HEK293 (cell line): ENCODE results near the genes CNTNAP5 and GYPC.

GRCh38 chr2:121439446-121439881 is 154.5 kb upstream of the TFCP2L1 start:
- PRO-cap: no peak
- RRBS, 2 experiments: no CpG with 5 or more reads among the region's 6 CpGs

DNA sequence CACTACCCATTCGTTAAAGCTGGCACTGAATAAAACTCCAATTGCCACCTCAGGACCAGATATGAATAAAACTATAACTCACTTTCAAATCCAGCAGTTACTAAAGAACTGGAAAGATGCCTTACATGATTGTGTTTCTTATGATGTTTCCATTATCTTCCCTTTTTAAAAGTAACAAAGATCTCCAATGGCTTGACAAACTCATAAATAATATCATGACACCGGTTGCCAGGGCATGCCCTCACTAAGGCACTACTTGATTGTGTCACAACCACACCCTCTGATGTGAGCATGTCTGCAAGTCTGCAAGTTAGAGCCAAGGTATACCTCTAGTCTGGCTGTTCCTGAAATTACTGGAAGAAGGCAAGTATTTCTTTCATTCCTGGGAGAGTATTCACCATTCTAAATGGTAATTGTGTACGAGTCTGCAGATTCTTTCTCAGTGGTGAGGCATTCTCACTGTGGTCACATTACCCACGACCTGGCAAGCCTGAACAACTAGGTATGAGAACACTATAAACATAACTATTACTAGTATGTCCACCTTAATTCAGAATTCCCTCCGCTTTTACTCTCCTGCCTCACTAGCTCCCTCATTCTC is 144.3 kb downstream of the CLASP1 start:
- PRO-cap: no peak
- RRBS, 2 experiments: no CpG with 5 or more reads among the region's 5 CpGs

- PRO-cap: no peak
- RRBS, 2 experiments: no CpG with 5 or more reads among the region's 4 CpGs
Observed at GRCh38 chr2:121653087-121654204, 4.2 kb upstream of the CLASP1 start.

GRCh38 chr2:121699315-121700404 is 37.0 kb downstream of the NIFK start:
- PRO-cap: no peak
- RRBS, 2 experiments: no CpG with 5 or more reads among the region's 20 CpGs

DNA sequence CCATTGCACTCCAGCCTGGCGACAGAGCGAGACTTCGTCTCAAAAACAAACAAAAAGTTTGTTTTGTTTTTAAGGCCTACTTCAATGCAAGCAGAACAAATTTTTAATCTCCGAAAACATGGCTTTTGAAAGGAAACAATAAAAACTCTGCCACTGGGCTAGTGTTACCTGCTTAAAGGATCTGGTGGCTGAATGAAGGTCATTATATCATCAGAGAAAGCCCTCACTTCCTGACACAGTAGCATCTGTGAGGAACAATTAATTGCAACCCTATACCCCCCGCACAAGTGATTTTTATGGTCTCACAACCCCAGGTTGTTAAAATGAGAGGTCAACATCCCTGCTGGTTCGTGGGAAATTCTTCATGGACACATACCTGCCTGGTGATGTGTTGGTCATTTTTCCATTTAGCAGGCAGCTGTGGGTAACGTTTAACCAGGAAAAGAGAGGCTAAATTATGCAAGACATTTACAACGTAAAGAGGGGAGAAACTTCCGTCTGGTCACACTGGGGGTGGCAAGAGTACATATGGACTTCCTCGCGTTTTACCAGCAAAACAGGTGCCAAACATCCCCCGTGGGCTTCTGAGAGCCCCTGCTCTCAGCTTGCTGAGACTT is 29.3 kb downstream of the NIFK start:
- PRO-cap: no peak
- RRBS, 2 experiments: no CpG with 5 or more reads among the region's 12 CpGs

- PRO-cap: no peak
- RRBS, 2 experiments: no CpG with 5 or more reads among the region's 2 CpGs
Observed at GRCh38 chr2:121707873-121708086, 28.9 kb downstream of the NIFK start.

- PRO-cap: no peak
- RRBS, 2 experiments: no CpG with 5 or more reads among the region's 3 CpGs
Observed at GRCh38 chr2:122808189-122808618, 1052.8 kb downstream of the TSN start.

- PRO-cap: no peak
- RRBS, 2 experiments: 4% methylated on average over 7 of the region's 52 CpGs
Observed at GRCh38 chr2:124025054-124025700, at the start of gene CNTNAP5. CNTNAP5 (plus strand) TSS chr2:124025287.

DNA sequence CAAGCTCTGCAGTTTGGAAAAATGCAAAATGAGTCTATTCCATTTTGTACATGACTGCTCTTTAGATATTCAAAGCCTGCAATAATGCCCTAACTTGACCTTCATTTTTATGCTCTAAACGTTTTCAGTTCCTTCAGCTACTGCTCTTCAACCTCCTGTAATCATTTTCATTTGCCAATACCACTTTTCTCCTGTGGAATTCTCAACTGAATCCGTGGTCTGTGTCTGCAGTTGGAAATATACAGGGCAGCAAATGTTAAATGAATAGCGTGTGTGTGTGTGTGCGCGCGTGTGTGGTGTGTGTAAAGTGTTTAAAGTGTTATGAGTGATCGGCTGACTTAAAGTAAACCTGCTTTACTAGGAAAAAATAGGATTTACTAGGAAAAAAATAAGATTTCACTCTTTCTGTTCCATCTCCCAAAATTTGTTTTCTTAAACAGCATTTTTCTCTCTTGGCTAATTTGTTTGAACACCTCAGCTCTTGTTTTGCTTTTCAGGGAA is 130.1 kb downstream of the CNTNAP5 start:
- PRO-cap: no peak
- RRBS, 2 experiments: no CpG with 5 or more reads among the region's 7 CpGs

DNA sequence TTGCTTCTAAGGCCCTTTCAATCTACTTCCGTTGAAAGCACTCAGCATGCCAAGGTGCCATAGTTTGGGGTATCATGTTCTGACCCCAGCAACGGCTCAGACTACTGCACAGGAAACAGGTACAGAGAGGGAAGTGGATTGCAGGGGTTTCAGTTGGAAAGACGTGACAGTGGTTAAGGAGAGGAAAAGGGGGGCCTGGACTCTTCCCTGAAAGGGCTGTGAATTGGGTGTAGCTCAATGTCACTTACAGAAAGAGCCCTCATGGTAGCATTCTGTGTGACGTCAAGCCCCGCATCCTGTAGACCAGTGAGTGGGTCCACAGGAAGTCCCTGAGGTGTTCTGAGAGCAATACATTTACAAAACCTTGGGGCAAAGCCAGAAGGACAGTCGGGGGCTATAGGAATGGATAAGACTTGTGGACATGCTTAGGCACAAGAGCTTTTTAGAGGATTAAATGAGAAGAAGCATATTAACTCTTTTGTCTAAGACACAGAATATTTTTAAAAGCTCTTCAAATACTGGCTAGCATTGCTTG is 121.4 kb upstream of the GYPC start:
- PRO-cap: no peak
- RRBS, 2 experiments: no CpG with 5 or more reads among the region's 6 CpGs

DNA sequence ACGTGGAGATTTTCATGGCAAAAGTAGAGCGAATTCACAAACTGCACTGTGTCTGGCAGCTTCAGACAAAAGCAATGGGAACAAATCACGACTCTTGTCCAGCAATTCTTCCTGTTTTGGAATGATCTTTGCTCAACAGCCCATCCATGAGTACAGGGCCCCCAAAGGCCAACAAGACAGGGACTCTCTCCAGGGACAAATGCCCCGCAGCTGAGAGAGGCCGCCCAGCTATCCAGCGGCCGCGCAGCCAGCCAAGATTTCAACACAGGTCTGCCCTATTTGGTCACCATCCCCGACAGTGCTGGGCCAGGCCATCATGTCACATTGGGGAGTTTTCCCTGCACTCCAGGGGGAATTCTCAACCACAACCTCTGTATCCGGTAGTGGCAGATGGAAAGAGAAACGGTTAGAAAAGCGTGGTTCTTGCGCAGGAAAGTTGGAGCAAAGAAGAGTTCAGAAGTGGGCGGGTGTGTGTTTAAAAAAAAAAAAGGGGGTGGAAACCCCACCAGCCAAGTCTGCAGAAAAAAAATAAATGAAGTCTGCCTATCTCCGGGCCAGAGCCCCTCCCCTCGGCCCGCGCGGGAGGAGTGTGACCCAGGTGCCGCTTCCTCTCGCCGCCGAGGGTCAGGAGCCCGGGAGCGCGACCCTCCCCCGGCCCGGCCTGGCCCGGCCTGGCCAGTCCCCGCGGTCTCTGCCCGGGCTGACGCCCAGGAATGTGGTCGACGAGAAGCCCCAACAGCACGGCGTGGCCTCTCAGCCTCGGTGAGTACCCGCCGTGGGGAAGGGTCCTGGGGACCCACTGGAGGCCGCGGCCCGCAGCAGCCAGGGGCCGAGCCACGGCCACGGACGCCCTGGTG is at the start of gene GYPC:
Gene GYPC (plus strand): TSS at position 608 of the 857 bp plus-strand sequence.
- PRO-cap: unidirectional peak, plus-strand start at position 389 of the sequence; bidirectional peak, plus-strand start at position 597 of the sequence, minus-strand start at position 585 of the sequence; bidirectional peak, plus-strand start at position 678 of the sequence, minus-strand start at position 717 of the sequence
- RRBS, 2 experiments: 48 to 66% methylated on average over 10 of the region's 47 CpGs

- PRO-cap: no peak
- RRBS, 2 experiments: no CpG with 5 or more reads among the region's 5 CpGs
Observed at GRCh38 chr2:126996536-126997089, 97.9 kb downstream of the TEX51 start.

- PRO-cap: no peak
- RRBS, 2 experiments: no CpG with 5 or more reads among the region's 20 CpGs
Observed at GRCh38 chr2:127054305-127054974, 52.5 kb downstream of the BIN1 start.

- PRO-cap: no peak
- RRBS, 2 experiments: no CpG with 5 or more reads among the region's 14 CpGs
Observed at GRCh38 chr2:127070602-127071117, 36.3 kb downstream of the BIN1 start.

GRCh38 chr2:127076496-127077612 is 30.1 kb downstream of the BIN1 start:
- PRO-cap: no peak
- RRBS, 2 experiments: 95 to 98% methylated on average over 4 of the region's 21 CpGs

- PRO-cap: no peak
- RRBS, 2 experiments: no CpG with 5 or more reads among the region's 10 CpGs
Observed at GRCh38 chr2:127084591-127085054, 22.3 kb downstream of the BIN1 start.

- PRO-cap: no peak
- RRBS, 2 experiments: no CpG with 5 or more reads among the region's 1 CpG
Observed at GRCh38 chr2:127330715-127331366, 36.9 kb upstream of the ERCC3 start.

DNA sequence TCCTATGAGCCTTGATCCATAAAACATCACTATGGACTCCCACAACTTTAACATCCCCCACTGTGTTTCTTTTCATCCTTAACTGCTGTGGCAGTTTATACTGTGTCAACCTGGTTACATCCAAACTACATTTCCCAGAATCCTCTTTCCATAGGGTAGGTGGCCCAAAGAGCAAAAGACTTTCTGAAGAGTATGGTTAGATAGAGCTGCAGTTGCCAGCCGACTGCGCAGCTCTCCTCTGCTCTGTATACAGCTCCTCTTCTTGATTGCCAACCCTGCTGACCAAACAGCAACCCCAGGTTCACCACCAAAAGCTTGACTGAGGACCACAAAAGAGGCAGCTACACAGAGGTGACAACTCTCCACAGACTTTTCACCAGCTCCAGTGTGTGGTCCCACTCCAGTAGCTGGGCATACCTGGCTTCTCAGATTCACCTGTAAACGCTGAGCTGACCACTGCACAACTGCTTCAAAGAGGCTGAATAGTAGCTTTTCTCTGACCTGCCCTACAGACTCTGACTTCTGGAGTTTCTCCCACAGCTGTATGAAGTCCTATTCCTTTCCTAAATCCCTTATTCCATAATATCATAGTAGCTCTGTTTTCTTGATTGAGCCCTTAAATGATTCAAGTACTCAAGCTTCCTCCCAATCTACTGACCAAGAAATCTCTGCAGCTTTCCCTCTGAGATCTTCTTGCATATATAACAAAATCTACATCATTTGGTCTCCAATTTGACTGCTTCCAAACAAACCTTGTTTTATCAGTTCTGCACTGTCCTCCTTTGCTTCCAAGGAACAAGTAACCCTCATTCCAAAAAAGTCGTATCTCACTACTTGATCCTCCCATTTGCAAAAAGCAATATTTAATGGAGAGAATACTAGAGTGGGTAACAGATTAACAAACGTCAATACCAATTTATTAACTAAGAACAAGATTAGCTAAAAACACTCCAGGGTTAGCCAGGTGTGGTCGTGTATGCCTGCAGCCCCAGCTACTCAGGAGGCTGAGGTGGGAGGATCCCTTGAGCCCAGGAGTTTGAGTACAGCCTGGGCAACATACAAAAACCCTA is 22.1 kb downstream of the MAP3K2 start:
- PRO-cap: no peak
- RRBS, 2 experiments: no CpG with 5 or more reads among the region's 6 CpGs

- PRO-cap: unidirectional peak, plus-strand start at chr2:127371268
- RRBS, 2 experiments: no CpG with 5 or more reads among the region's 16 CpGs
Observed at GRCh38 chr2:127370903-127371641, 16.7 kb downstream of the MAP3K2 start.

- PRO-cap: no peak
- RRBS, 2 experiments: no CpG with 5 or more reads among the region's 7 CpGs
Observed at GRCh38 chr2:127382475-127383317, 5.1 kb downstream of the MAP3K2 start.